Cardiac septum (tissue), 1 donor: ENCODE data around the gene ADM.

DNA sequence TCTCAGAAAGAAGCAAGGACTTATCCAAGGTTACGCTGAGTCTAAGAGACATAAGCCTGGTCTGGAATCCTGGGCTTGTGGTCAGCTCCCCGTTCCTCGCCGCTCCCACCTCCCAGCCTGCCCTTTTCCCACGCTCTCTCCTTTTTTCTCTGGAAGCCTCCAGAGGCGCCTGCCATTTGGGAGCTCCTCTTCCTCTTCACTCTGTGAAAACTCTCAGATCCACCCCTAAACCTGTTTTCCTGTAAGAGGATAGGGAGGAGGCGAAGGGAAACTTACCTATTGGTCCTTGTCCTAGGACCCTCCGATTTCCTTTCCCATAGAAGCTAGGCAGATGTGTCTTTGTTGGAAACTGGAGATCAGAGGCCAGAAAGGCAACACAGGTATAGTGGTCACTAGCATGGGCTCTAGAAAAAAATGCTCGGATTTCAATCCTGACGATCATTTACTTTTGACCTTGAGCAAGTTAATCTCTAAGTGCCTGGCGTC lies 739 bp upstream of the DENND5A start:
- PRO-cap: no peak

DNA sequence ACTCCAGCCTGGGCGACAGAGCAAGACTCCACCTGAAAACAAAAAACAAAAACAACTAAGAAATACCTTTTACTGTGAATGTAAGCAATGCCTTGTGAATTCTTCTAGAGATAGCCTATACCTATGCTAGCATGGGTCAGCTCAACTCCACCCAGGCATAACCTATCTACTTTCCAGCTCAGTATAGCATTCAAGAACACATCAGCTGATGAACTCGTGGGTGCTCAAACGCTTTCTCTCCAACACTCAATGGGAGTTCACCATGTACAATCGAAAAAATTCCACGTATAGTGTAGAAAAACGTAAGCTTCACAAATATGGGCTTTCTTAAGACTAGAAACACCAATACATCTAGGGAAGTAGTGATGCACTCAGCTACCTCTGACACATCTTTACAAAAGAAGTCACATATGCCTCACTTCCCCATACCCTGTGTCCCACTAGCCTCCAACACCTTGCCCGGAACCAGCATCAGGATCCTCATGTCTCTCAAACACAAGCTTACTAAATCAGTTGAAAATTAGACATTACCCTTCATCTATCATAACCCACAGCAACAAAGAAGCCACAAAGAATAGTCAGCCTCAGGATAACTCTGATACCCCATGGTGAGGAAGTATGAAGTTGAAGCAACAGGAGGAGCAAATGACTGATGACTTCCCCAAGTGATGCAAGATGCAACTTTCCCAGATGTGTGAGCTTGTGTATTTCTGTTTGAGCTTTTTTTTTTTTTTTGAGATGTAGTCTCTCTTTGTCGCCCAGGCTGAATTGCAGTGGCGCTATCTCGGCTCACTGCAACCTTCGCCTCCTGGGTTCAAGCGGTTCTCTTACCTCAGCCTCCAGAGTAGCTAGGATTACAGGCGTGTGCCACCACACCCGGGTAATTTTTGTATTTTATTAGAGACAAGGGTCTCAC lies 8.3 kb upstream of the DENND5A start:
- PRO-cap: no peak

- PRO-cap: no peak
These were observed 4.6 kb upstream of the TMEM41B start for GRCh38 chr11:9318677-9319781.

DNA sequence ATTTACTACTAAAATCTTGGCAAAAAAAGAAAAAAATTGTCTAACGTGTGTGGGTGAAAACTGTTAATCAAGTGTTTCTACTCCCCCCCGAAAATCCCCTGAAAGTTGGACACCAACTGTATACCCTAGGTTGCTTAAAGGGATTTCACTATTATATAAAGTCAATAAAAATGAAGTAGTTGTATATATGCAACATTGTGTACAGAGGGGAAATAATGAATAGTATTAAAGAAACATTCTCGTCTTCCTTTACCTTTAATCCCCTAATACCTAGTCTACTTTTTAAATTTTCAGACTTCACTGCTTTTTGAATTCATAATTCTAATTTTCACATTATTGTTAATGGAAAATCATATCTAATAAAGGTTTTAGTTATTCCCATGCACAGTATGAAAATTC lies 14.0 kb upstream of the ZNF143 start:
- PRO-cap: no peak

GRCh38 chr11:9566712-9567068 lies 6.8 kb upstream of the WEE1 start:
- PRO-cap: no peak

DNA sequence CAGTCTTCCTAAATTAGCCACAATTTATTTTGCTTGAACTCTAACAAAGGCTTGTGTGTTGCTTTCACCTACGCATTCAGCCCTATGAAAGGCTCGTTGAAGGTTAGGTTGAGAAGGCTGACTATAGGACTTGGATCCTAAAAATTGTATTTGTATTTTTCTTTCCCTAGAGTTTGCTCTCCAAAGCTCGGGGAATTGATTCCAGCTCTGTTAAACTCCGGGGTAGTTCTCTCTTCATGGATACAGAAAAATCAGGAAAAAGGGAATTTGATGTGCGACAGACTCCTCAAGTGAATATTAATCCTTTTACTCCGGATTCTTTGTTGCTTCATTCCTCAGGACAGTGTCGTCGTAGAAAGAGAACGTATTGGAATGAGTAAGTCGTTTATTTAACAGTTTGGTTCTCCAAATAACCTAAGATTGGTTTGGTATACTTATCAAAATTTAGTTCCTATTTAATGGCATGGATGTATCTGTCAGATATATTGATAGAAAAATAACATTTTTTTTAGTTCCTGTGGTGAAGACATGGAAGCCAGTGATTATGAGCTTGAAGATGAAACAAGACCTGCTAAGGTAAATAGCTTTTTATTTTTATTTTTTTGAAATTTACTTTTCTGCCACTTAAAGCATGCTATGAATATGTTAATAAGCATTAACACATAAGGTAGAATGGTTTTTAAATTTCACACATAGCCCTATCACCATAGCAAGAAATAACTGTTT lies 2.4 kb downstream of the WEE1 start:
- PRO-cap: bidirectional peak, plus-strand start at position 75 of the sequence, minus-strand start outside the sequence

- PRO-cap: no peak
These were observed 7.2 kb downstream of the WEE1 start for GRCh38 chr11:9580453-9581186.

DNA sequence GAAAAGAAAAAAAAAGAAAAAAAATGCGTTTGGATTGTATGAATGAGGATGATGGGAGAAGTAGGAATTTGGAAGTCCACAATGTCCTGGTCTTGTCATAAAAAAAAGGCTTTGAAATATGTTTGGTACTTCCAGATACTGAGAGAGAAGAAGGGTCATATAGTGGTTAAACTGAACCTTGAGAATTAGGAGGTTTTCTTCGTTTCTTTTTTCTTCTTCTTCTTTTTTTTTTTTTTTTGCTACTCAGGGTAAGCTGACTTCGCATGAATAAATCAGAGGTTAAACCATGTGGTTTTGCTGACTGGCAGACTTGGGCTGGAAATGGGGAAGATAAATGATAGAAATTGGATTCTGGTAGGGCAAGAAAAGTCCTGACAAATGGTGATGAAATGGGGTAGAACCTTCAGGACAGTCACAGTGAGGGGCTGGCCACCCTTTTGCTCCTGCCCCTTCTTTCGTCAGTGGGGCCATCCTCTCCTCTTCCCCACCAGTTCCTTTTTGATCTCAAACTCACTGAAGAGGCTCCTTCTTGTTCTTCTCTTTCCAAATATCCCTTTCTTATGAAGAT lies 1.7 kb upstream of the SWAP70 start:
- PRO-cap: unidirectional peak, plus-strand start at position 501 of the sequence

- PRO-cap: no peak
These were observed 25.8 kb downstream of the SWAP70 start for GRCh38 chr11:9689643-9690017.

GRCh38 chr11:9716346-9717292 lies 52.7 kb downstream of the SWAP70 start:
- PRO-cap: bidirectional peak, plus-strand start at chr11:9717078, minus-strand start at chr11:9716884

DNA sequence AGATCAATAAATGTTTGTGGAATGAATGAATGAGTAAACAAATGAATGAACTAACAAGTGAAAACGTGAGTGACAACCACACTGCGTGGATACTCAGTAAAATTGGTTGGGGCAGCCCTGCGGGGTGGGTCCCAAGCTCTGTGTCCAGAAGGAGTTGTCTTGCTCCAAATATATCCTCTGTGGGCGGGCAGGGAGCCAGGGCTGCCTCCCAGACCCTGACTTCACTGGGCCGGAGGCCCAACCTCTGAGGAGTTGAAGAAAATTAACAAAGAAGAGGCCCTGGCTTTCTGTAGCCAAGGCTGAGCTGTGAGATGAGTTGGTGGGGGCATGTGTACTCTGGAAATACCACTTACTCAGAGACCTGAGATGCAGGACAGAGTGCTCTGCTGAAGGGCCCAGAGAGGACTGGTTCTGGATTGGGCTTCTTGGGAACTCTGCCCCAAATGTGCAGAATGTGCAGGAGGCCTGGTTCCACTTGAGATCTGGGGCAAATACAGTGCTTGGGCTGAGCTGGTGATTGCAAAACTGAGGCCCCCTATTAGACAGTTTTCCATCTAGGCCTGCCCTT lies 96.3 kb downstream of the SWAP70 start:
- PRO-cap: unidirectional peak, minus-strand start at position 146 of the sequence

DNA sequence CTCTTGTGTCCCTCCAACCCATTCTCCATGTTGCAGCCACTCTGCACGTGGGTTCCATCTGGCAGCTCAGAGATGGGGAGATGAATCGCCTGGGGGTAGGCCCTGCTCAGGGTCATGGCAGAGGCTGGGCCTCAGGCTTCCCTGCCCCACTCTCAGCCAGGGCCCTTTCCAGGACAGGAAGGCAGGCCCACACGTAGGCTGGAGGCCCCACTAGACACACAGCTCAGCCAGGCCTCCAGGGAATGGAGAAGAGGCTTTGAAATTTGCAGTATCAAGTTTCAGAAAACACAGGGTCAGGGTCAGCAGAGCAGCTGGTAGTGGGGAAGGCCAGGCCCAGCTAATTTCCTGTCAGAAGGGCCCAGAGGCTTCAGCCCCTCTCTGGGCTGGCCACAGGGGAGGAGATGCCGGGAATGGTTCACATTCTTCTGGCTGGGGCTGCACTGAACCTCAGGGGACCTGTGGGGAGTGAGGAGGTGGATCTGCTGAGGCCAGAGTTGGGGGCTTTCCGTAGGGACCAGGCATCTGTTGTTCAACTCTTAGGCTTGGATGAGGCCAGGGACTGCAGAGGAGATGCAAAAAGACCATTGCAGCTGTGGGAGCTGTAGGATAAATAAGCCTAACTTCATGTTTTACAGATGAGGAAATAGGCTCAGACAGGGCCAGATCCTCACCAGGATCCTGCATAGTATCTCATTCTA lies 101.7 kb downstream of the SWAP70 start:
- PRO-cap: no peak

GRCh38 chr11:10118743-10119173 lies 175.3 kb downstream of the SBF2 start:
- PRO-cap: no peak

- PRO-cap: no peak
These were observed 171.3 kb downstream of the SBF2 start for GRCh38 chr11:10122593-10123336.

- PRO-cap: no peak
These were observed 84.7 kb downstream of the SBF2 start for GRCh38 chr11:10209284-10209794.

DNA sequence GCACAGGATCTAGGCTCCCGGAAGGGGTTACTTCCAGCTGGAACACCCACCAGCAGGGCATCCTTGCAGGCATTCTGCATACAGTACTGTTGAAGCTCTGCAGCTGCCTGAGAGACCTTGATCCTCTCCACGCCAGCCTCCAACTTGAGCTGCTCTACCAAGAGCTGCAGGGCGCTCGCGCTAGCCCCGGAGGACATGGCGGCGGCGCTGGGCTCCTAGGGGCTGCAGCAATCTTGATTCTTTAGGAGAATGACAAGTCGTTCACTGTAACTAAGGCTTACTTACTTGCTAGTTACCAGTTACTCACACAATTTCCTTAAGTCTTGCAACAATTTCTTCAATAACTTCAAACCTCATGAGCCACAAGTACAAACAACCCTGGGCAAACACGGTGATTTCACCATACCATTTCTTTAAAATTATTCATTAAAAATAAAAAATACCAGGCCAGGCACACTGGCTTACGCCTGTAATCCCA lies 21.9 kb downstream of the SBF2 start:
- PRO-cap: no peak

DNA sequence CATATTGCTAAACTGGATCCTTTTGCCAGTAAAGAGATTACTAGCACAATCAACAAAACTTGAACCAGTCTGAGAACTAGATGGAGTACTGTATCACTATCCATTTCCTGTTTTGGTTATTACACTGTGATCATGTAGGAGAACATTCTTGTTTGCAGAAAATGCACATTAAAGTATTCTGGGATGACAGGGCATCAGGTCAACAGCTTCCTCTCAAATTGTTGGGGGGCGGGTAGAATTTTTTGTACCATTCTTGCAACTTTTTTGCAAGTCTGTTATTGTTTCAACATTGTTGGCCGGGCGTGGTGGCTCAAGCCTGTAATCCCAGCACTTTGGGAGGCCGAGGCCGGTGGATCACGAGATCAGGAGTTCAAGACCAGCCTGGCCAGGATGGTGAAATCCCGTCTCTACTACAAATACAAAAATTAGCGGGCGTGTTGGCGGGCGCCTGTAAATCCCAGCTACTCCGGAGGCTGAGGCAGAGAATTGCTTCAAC lies 1.9 kb downstream of the SBF2 start:
- PRO-cap: no peak

DNA sequence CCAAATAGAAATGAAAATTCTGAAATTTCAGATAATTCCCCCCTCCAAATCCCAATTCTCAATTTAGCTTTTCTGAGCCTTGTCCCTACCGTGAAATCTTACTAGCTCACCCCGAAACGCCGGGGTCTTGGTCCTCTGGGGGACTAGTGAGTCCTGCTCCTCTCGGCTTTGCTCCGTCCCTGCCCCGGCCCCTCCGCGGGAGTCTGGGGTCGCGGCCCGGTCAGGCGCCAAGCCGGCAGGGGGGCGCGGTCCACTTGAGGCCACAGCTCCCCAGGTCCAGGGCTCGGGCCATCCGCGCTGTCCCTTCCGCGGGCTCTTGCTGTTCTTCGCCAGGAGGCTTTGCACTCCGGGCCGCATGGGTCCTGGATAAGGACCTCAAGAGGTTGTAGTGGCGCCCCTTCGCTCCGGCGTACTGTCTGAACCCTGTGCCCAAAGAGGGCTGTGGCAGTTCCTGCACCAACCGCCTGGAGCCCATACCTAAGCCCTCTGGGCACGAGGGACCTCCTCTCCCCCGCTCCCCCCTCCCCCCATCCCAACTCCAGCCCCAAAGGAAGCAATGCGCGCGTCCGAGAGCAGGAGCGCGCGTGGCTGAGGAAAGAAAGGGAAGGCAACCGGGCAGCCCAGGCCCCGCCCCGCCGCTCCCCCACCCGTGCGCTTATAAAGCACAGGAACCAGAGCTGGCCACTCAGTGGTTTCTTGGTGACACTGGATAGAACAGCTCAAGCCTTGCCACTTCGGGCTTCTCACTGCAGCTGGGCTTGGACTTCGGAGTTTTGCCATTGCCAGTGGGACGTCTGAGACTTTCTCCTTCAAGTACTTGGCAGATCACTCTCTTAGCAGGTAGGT lies at the start of gene ADM:
Gene ADM (plus strand): TSS at position 684 of the 846 bp plus-strand sequence.
- PRO-cap: bidirectional peak, plus-strand start at position 688 of the sequence, minus-strand start at position 488 of the sequence

DNA sequence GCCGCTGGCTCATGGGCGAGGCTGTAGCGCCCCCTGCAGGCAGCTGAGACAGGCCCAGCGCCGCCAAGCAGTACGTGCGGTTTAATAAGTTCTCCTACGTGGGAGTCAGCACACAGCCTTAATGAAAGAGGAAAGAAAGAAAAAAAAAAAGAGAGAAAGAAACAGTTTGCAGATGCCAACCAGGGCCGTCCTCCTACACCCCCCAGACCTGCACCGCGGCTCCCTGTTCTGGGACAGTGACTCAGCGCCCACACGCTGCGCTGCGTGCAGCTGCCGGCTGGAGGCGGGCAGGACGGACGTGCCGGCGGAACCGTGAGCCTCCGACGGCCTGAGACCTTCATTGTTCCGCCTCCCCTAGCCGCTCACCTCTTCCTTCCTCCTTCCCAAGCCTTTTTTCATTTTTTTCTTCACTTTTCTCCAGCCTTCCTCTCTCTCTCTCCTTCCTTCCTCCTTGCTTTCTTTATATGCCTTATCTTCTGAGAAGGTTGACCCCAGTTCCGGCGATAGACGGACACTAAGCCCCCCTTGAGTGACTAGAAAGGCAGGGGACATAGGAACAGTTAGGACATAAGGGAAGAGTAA lies 3.1 kb downstream of the ADM start:
- PRO-cap: unidirectional peak, plus-strand start at position 269 of the sequence

DNA sequence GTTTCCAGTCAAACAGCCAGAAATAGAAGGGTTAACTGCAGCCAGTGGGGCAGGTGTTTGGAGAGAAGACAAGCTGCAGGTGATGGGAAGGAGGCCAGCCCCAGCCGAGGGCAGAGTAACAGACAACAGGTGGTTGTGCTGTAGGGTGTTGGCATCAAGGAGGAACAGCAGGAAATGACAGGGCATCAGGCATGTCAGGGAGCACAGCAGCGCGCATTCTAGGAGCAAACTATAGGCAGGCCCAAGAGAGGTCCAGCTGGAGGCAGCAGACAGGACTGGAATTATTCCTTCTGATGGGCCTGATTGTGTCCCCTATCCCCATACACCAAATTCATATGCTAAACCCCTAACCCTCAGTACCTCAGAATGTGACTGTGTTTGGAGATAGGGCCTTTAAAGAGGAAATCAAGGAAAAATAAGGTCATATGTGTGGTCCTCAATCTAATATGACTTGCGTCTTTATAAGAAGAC lies 13.6 kb downstream of the ADM start:
- PRO-cap: no peak